Measurements from ENCODE around the genes DDT, CABIN1 and GGT5.

DNA sequence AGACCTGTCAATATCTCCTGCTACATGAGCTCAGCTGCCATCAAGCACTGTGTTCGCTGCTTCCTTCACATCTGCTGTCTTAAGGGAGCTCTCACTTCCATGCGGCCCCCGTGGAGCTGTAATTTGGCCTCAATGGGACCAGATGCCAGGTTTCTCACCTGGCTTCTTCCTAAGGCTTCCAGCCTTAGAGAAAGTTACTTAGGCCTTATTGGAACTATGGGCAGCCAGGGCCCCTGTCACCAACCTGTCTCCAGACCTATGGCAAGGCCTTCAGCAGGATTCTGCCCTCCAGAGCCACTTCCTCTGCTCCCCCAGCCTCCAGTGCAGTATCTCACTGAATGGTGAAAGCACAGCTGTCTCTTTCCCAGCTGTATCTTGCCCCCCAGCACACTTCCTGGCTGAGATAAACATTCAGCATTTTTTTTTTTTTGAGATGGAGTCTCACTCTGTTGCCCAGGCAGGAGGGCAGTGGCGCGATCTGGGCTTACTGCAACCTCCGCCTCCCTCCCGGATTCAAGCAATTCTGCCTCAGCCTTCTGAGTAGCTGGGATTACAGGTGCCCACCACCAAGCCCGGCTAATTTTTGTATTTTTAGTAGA, 1.5 kb downstream of the SLC2A11 start:
- CAGE, long polyA plus RNA, result no peak
- RRBS, result no CpG with 5 or more reads among the region's 8 CpGs

DNA sequence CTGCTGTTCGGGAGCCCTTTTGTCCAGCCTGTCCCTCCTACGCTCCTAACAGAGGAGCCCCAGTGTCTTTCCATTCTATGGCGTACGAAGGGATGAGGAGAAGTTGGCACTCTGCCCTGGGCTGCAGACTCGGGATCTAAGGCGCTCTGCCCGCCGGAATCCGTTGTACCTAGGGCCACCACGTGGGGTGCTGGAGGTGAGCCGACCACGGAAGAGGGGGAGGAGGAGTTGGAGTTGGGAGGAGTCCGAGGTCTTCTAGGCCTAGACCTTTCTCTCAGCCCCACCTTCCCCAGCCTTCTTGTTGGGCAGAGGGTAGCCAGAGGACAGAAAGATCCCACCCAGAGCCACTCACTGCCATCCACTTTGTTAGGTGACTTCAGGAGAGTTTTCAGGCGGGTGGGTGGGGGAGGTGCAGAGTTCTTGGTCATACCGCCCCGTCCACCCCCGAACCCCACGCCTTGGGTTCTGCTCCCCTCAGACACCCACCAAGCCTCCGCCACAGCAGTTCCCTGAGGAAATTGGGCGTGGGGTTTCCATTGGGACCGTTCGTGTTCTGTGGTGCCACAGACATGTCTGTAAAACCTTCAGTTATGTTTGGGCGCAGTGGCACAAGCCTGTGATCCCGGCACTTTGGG, 1.3 kb downstream of the MIF start:
- CAGE, long polyA plus RNA, result no peak
- RRBS, result no CpG with 5 or more reads among the region's 24 CpGs

- CAGE, long polyA plus RNA, result no peak
- RRBS, result no CpG with 5 or more reads among the region's 11 CpGs
Observed at GRCh38 chr22:23969745-23970535, 3.3 kb downstream of the DDTL start.

DNA sequence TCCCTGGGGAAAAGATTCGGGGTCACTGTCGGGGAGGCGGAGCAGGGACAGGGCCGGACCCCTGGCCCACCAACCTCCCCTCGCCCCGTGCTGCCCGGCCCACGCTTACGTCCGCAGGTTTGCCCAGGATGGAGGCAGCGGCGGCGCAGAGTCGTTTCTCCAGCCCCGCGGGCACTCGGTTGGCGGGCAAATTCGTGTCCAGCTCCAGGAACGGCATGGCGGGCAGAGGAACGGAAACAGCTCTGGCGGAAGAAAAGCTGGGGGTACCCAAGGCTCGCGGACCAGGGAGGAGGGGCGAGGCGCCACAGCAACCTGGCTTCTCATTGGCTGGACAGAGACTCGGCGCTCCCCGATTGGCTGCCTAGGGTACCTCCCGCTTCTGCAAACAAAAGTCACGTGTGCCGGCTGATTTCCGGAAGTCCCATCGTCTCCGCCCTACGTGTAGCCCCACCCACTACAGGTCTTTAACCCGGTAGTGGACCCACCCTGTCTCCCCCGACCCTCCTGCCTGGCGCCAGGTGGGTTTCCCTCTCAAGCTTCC, at the start of gene DDT:
Gene DDT (minus strand): TSS at position 244 of the 541 bp plus-strand sequence.
- CAGE, long polyA plus RNA, result no peak
- RRBS, result no CpG with 5 or more reads among the region's 40 CpGs

GRCh38 chr22:24011144-24012151, at the start of gene CABIN1:
Gene CABIN1 (plus strand): TSS chr22:24011304.
- CAGE, long polyA plus RNA, result no peak
- RRBS, result under 1% methylated on average over 24 of the region's 72 CpGs

DNA sequence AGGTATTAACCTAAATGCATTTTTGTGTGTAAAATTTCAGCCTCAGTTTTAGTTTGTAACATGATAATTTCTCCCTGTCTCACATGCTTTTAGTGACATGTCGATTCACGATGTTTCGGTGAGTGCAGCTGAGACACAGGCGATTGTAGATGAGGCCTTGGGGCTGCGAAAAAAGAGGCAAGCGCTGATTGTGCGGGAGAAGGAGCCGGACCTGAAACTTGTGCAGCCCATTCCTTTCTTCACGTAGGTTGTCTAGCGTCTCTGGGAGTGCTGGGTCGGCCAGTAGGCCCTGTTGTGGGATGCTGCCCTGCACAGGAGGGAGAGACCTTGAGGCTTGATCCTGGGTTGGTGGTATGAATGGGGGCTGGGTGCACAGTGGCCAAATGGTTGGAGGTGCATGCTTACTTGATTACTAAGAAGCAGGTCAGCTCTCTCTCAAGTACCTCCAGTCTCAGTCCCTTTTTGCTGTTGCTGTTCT, 39.7 kb downstream of the CABIN1 start:
- CAGE, long polyA plus RNA, result no peak
- RRBS, result no CpG with 5 or more reads among the region's 11 CpGs

DNA sequence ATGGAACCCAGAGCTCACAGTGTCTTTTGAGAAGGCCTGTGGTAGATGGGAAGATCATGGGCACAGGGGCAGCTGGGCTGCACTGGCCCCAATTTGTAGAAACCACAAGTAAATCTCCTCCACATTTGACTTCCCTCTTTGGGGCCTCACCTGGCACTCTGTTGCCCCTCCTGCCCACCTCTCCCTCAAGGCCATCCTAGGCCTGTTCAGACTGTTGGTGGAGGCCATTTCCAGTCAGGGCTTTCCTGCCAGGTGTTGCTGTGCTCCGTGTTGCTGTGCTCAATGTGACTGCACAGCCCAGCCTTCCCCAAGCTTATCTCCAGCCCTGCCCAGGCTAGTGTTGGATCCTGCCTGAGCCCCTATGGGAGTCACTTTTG, 36.8 kb upstream of the SUSD2 start:
- CAGE, long polyA plus RNA, result no peak
- RRBS, result no CpG with 5 or more reads among the region's 1 CpG

DNA sequence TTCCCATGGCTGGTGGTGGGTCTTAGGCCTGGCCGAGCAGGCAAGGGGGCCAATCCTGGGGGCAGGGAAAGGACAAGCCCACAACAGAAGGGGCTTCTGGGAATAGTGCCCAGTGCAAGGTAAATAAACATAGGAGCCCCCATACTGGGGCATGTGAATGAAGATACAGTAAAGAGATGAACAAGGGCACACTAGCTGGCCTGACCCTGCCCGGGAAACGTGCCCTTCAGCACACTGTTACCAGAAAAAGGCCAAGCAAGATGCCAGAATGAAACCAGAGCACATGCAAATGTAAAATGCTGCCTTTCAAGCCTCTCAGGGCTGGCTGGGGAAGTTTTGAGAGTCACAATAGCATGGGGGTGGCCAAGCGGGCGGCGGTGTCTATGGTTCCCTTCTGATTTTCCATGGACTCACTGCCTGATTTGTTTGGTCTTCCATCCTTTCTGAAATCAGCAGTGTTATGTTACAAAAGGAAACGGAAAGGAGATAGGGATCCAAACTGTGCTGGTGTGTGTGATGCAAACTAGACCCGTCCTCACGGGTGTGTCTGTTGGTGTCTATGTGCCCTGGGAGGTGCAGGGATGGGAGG, 18.9 kb upstream of the SUSD2 start:
- CAGE, long polyA plus RNA, result no peak
- RRBS, result no CpG with 5 or more reads among the region's 9 CpGs

GRCh38 chr22:24244902-24245417, at the start of gene GGT5:
Gene GGT5 (minus strand): TSS chr22:24245082.
- CAGE, long polyA plus RNA, result no peak
- RRBS, result 23% methylated on average over 3 of the region's 14 CpGs

DNA sequence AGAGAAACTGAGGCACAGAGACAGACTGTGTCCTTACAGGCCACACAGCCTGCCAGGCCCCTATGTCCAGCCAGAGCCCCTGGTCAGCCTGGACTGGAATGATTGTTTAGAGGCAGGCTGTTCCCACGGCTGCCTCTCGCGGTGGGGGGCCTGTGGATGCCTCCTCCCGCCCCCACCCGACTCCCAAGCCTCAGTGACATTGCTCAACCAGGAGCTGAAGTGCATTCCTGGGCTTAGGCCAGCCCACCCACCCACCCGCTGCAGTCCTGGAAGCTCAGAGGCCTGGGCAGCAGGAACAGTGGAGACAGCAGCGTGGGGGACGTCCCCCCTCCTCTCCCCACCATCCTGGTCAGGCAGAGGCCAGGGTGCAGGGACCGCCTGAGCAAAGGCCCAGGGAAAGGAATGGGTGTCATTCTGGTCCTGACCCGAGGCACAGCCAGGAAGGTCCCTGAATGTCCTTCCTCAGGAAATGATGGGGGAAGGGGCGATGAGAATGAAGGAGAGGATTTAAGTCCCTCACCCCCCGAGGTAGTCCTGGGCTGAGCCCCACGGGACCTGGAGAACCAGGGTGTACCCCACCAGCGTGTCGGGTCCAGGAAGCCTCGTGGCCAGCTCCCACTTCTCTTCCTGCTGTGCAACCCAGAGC, 1.4 kb upstream of the GGT5 start:
- CAGE, long polyA plus RNA, result no peak
- RRBS, result no CpG with 5 or more reads among the region's 16 CpGs

GRCh38 chr22:24321411-24322195, 51.0 kb downstream of the SPECC1L start:
- CAGE, long polyA plus RNA, result no peak
- RRBS, result no CpG with 5 or more reads among the region's 21 CpGs

- CAGE, long polyA plus RNA, result no peak
- RRBS, result no CpG with 5 or more reads among the region's 14 CpGs
Observed at GRCh38 chr22:24322345-24323046, 51.9 kb downstream of the SPECC1L start.

DNA sequence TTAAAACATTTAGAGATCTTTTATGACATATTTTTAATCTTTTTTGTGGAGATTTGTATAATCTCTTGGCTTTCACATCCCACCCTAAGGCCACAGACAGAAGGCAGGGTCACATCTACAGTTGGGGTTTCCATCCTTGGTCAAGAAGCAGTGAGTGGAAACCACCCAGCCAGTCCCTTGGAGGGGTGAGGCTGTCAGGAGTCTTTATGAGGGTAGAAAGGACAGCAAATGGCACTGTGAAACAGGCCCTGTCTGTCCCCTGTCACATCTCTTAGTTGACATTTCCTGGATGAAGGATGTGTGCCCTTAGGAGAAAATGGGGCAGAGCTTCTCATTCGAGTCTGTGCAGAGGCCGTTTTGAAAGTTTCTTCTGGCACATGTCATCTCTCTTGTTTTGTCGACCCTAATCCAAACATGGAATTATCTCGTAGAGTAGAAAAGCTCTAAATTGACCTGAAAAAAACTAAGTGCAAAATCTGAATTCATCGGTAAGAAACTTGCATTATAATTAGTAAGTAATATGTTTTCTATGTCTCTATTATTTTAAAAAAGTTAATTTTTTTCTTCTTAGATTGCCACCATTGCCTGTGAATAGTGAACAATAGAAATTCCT, 24.4 kb upstream of the ADORA2A start:
- CAGE, long polyA plus RNA, result no peak
- RRBS, result no CpG with 5 or more reads among the region's 5 CpGs

- CAGE, long polyA plus RNA, result no peak
- RRBS, result no CpG with 5 or more reads among the region's 8 CpGs
Observed at GRCh38 chr22:24460569-24461134, 33.3 kb downstream of the ADORA2A start.

GRCh38 chr22:24503159-24504109, 8.3 kb downstream of the UPB1 start:
- CAGE, long polyA plus RNA, result no peak
- RRBS, result no CpG with 5 or more reads among the region's 11 CpGs

DNA sequence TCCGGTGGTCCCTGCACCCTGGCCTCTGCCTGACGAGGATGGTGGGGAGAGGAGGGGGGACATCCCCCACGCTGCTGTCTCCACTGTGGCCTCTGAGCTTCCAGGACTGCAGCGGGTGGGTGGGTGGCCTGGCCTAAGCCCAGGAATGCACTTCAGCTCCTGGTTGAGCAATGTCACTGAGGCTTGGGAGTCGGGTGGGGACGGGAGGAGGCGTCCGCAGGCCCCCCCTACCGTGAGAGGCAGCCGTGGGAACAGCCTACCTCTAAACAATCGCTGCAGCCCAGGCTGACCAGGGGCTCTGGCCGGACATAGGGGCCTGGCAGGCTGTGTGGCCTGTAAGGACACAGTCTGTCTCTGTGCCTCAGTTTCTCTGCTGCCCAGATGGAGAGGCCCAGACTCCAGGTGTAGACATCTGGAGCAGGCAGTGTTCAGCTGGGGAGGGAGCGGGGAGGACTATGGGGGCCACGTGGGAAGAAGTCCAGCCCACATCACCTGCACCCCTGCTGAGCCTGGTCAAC, 28.5 kb downstream of the GGT1 start:
- CAGE, long polyA plus RNA, result no peak
- RRBS, result no CpG with 5 or more reads among the region's 14 CpGs

DNA sequence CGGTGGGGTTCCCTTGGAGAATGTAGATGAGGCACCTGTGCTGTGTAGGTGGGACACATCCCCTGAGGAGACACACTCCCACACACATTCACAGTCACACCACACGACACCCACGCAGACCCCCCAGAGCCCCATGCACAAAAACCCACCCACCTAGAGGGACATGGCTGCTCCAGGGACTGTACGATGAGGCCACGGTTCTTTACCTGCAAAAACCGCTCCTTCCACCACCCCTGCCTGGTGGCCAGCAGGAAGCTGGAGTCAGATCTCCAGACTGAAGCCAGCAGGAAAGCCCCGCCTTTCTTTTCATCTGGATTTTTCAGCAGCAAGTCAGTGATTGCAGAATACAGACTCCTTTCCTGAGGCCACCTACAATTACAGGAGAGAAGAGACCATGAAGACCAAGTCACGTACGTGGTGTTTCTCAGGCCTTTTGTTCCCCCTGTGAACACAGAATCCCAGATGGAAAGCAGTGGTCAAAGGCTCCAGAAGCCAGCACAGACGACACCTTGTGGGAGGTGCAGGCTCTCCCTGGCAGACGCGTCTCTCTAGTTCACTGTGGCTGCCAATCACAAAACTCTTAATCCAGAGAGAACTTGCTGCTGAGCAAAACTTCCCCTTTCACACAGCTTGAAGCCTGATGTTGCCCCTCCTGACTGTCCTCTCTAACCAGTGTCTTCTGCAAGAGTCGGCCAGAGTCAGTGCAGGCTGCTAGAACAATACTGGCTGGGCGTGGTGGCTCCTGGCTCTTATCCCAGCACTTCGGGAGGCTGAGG, 67.2 kb downstream of the PIWIL3 start:
- CAGE, long polyA plus RNA, result no peak
- RRBS, result no CpG with 5 or more reads among the region's 15 CpGs

DNA sequence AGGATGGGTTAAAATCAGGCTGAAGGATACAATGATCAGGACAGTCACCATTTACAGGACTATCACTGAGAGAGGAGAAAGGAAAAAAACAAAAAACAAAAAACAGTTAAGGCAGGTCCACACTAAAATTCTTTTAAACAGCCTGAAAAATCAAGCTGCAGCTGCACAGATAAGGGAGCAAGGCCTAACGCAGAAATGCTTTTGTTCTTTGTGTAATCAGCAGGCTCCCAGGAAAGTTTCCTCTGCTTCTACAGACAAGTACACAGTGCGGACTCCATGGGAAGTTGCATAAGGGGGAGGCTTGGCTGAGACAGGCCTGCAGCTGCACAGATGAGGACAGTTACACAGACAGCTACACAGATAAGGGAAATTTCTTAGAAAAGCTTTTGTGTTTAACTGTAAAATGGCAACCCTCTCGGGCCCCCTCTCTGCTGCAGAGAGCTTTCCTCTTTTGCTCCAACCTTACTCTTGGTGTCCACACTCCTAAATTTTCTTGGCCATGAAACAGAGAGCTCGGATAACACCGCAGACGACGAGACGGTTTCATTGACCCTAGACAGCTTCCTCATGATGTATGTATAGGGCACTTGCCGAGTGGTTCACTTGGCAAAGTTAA, 45.6 kb downstream of the PIWIL3 start:
- CAGE, long polyA plus RNA, result no peak
- RRBS, result no CpG with 5 or more reads among the region's 9 CpGs

DNA sequence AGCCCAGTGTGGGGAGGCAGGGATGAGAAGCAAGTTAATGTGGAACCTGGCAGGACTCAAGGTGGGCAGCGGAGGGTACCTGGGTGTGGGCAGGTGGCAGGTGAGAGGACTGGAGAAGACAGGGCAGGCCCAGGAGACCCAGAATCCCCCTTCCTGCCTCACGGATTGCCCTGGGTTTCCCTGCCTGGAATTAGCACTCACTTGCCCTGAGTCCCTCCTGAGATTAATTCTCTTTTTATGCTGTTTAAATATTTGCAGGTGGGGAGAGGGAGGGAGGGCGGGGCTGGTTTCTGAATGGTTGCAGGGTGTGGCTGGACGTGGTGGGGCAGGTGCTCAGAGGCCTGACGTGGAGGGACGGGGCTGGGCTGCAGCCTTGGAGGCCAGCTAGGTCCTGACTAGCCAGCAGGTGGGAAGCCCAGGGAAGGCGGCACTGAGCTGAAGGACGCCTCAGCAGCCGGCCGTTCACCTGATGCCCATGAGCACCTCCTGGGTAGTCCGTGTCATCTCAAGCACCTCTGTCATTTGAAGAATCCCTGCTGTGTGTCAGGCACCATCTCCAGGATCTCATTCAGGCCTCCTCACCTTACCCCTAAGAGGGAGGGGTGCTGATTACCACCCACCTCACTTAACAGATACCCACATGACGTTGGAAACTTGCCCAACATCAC, 21.2 kb downstream of the SGSM1 start:
- CAGE, long polyA plus RNA, result no peak
- RRBS, result no CpG with 5 or more reads among the region's 12 CpGs

DNA sequence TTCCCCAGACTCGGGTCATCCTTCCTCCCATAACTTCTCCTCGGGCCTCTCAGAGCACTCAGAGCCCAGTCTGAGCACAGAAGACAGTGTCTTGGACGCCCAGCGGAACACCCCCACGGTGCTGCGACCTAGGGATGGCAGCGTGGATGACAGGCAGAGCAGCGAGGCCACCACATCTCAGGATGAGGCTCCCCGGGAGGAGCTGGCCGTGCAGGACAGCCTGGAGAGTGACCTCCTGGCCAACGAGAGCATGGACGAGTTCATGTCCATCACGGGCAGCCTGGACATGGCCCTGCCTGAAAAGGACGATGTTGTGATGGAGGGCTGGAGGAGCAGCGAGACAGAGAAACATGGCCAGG, 48.4 kb downstream of the LHFPL7 start:
- CAGE, long polyA plus RNA, result no peak
- RRBS, result no CpG with 5 or more reads among the region's 15 CpGs